Measurements from ENCODE around the genes CD7, SECTM1 and TBCD.

DNA sequence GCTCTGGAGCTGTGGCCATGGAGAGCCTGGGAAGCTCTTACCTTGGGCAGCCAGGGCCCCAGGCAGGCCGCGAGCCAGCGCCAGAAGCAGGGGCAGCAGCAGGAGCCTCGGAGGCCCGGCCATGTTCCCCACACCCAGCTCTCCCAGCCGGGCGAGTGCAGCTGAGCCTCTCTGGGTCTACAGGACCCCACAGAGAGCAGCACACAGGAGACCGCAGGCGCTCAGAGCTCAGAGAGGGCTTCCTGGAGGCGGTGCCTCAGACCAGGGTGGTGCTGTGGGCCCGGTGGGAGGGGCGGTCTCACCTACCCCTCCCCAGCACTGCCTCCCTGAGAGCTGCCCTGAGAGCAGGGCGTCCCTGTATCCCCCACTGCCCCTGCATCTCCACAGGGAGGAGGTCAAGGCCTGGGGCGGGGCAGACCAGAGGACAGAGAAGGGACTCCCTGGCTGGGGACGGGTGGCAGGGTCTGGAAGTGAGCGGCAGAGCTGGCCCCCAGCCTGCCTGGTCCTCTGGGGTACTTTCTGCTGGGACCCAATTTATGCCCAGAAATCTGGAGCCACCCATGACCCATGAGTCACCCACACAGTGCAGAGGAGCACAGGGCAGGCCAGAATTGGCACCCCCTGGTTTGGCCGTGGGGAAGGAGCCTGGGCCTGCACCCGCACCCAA lies at the start of gene CD7:
Gene CD7 (minus strand): TSS at position 236 of the 667 bp plus-strand sequence.
- RRBS, result no CpG with 5 or more reads among the region's 18 CpGs

GRCh38 chr17:82324265-82325006 lies 7.0 kb upstream of the CD7 start:
- RRBS, result 37% methylated on average over 6 of the region's 19 CpGs

GRCh38 chr17:82333652-82334432 lies at the start of gene SECTM1:
Gene SECTM1, minus strand, starts transcription at chr17:82333766.
- RRBS, result 15% methylated on average over 12 of the region's 68 CpGs

DNA sequence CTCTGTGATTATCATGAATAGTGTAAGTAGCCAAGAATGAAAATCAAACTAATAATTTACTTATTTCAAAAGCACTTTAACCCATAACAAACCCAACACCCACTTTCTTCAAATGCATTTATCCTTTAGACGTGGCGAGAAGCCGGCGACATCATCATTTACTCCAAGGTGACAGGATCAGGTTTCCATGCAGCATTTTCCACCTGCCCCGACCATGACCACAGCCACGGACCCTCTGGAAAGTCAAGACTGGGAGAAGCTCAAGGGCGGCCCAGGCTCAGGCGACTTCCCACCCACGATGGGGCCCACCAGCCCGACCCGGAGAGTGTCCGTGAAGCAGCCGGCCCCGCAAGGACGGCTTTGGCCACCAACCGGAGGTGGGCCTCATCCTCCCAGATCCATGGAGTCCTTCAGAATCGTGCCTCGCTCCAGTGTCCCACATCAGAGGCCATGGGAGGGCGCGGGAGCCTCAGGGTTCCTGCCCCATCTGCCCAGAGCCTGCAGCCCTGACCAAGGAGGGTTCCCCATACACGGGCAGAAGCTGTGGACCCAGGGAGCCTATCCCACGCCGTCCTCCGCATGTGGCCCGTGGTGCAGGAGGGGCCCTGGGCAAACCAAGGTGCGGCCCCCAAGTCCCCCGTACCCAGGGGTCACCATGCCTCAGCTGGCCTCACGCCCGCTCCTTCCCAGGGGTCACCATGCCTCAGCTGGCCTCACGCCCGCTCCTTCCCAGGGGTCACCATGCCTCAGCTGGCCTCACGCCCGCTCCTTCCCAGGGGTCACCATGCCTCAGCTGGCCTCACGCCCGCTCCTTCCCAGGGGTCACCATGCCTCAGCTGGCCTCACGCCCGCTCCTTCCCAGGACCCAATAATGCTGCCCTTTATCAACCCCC lies 18.8 kb downstream of the UTS2R start:
- RRBS, result no CpG with 5 or more reads among the region's 37 CpGs

DNA sequence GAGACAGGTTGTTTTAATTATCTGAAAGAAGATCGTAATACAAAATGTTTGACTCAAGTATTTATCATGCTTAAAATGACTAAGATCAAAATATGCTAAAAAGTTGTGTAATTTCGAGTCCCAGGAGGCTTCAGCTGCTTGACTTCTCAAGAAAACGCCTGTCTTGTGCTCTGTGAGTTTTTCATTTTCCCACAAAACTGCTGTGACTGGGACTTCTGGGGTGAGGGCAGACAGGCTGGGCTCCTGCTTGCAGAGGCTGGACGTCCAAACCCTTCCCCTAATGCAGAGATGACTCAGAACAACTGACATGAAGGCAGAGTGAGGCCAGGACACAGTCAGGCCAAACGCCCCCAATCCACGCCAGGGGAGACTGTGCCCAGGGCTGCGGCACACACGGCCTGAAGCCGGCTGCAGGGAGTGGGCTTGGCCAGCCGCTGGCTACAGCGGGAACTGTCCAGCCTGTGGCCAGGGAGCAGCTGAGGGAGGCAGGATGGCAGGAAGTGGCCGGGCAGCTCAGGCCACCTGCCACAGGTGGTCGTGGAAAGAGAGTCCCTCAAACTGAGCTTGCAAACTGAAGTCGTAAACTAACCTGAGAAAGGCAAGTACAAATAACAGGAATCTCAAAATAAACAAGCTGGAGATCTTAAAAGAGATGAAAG lies 21.5 kb upstream of the HEXD start:
- RRBS, result no CpG with 5 or more reads among the region's 14 CpGs

DNA sequence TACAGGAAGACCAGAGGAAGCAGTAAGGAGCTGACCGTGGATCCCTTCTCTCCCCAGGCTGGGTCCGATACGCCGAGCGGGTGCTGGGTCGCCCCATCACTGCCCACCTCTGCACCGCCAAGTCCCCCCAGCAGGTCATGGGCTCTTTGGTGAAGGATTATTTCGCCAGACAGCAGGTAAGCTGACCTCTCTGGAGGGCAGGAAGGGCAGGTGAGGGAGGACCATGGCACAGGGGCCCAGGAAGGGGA lies 20.1 kb downstream of the NARF start:
- RRBS, result no CpG with 5 or more reads among the region's 8 CpGs

DNA sequence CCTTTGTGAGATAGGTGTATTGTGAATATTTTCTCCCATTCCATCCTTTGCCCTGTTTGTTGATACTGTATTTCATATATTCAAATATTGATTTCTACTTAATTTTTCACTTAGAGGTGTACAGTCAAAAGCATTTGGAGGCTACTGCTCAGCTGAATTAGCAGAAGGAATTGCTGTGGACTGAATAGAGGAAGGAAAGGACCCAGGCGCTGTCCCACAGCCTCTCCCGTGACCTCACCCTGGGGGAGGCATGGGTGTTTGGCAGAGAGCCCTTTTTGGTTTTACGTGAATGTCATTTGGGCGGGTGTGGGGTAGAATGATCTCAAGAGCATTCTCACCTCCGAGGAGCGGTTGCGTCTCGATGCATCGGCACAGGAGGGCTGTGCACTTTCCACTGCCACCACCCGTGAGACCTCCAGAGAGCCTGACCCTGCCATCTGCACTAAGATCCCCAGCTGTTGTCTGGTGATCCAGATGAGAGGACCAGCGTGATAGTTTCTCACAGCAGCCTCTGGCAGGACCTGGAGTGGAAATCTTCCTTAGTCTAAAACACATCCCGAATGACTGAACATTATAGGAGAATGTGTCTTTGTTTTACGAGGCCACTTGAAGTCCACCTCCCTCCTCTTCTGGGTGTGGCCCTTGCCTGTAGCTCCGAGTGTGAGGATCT lies 29.1 kb downstream of the FOXK2 start:
- RRBS, result no CpG with 5 or more reads among the region's 14 CpGs

GRCh38 chr17:82636274-82637125 lies 11.7 kb downstream of the WDR45B start:
- RRBS, result no CpG with 5 or more reads among the region's 12 CpGs

- RRBS, result no CpG with 5 or more reads among the region's 11 CpGs
Observed at GRCh38 chr17:82643807-82644610, 4.2 kb downstream of the WDR45B start.

GRCh38 chr17:82704018-82704881 lies 5.8 kb upstream of the RAB40B start:
- RRBS, result 91% methylated on average over 4 of the region's 37 CpGs

DNA sequence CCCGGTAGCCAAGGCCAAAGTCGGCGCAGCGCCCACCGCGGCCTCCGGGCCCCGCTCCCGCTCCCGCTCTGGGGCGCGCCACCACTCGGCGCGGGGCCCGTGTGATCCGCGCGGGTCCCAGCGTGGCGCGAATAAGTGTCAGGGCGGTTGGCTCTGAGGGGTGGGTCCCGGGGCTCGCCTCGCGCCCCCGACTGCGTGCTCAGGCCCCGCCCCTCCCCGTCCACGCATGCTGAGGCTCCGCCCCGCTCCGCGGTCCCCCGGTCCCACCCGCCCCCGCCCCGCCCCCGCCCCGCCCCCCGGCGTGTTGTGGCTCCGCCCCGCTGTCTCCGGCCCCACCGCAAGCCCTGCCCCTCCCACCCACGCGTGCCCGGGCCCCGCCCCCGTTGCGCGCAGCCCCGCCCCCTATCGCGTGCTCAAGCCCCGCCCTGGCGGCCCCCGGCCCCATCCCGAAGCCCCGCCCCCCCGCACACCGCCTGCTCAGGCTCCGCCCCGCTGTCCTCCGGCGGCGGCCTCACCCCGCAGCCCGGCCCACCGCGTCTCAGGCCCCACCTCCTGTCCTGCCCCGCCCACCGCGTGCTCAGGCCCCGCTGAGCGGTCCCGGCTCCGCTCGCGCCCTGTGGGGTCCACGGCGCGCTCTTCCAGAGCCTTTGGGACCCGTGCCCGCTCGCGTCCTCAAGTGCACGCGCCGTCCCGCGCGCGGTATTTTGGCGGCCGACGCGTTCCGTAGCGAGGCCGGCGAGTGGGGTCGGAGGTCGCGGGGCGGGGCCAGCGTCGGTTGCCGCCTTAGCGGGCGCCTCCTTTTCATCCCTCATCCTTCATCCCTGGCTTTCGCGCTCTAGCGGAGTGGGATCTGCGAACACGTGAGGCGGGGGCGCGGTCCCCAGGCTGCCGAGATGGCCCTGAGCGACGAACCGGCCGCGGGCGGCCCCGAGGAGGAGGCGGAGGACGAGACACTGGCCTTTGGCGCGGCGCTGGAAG lies at the start of gene TBCD:
Gene TBCD (plus strand): TSS at position 765 of the 978 bp plus-strand sequence.
- RRBS, result 2% methylated on average over 56 of the region's 135 CpGs

GRCh38 chr17:82885161-82885436 lies 45.3 kb upstream of the ZNF750 start:
- RRBS, result no CpG with 5 or more reads among the region's 3 CpGs

DNA sequence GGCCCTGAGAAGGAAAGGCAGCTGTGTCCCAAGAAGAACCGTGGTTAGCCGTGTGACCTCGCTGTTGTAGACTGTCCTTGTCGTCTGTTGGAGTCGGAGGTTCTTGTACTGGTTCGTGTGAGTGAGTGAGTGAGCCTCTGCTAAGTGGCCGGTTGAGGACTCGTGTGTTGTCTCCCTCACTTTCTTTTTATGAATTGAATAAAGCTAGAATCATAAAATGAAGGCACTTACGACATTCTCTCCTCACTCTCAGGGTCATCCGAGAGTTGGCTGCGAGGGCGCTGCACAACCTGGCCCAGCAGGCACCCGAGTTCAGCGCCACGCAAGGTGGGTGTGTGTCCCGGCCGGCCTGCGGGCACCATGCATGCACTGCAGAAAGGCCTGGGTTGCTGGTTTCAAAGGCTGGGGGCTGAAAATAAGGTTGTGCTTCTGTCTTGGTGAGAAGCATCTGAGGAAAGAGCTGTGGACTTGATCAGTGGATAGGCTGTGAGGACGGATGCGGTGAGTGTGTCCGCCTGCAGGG lies 63.4 kb upstream of the ZNF750 start:
- RRBS, result no CpG with 5 or more reads among the region's 21 CpGs

- RRBS, result 3% methylated on average over 36 of the region's 82 CpGs
Observed at GRCh38 chr17:83079794-83080303, 440 bp downstream of the METRNL start.

DNA sequence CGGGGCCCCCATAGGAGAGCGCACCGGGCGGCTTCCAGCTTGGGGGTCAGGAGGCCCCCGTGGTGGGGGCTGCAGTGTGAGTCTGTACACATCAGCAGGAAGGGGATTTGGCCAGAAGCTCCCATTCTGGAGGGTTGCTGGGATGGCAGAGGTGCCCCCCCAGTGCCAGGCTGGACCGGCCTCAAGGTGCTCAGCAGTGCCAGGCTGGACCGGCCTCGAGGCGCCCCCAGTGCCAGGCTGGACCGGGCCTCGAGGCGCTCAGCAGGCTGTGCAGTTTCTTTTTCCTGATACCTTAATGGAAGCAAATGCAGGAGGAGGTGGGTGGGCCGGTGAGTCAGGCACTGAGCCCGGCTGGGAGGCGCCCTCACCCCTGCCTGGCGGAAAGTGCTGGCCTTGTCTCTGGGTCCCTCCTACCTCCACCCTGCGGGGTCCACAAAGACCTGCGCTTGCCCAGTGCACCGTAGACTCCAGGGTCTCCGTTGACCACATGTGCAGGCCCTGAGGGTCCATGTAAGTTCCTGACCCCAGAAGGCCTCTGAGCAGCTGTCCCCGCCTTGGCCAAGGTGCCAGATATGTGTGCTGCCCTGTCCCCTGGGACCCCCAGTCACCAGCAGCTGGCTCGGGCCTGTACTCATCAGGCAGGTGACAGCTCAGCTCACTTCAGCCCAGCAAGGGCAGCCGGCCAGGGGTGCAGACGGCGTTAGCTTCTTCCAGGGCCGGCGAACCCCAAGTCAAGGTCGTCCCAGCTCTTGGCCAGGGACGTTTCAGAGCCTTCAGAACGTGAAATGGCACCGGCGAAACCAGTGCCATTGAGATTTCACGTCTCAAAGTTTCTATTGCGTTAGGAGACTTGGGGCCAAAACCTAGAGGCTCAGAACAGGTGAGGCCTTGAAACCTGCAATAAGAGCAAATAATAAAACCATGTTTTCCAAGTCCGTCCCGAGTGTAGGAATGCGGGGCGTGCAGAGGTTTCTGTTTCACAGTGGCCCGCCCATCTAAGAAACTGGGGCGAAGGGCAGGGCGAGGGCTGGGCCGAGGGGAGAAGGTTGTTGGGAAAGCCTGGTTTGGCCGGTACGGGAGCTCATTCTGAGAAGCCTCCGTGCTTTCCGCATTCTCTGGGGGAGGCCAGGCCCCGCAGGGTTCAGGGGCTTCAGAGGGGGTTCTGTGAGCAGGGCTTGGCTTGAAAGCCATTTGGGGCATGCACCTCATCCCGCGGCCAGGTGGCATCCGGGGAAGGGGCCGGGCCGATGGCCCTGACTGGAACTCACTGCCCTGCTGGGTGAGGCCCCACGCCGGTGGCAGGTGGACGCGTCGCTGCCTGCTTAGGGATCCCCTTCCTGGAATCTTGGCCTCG lies 12.1 kb downstream of the METRNL start:
- RRBS, result 45% methylated on average over 16 of the region's 58 CpGs

- RRBS, result no CpG with 5 or more reads among the region's 14 CpGs
Observed at GRCh38 chr17:83108538-83108833, 29.1 kb downstream of the METRNL start.

- RRBS, result no CpG with 5 or more reads among the region's 25 CpGs
Observed at GRCh38 chr17:83200199-83200926, 121.0 kb downstream of the METRNL start.